M059J (cell line): Measurements from ENCODE around the gene NHSL1.

GRCh38 chr6:137357618-137358059 is 136.6 kb downstream of the OLIG3 start:
- RAMPAGE, long total RNA: no peak

GRCh38 chr6:137717201-137718063 is 149.6 kb upstream of the TNFAIP3 start:
- RAMPAGE, long total RNA: no peak

DNA sequence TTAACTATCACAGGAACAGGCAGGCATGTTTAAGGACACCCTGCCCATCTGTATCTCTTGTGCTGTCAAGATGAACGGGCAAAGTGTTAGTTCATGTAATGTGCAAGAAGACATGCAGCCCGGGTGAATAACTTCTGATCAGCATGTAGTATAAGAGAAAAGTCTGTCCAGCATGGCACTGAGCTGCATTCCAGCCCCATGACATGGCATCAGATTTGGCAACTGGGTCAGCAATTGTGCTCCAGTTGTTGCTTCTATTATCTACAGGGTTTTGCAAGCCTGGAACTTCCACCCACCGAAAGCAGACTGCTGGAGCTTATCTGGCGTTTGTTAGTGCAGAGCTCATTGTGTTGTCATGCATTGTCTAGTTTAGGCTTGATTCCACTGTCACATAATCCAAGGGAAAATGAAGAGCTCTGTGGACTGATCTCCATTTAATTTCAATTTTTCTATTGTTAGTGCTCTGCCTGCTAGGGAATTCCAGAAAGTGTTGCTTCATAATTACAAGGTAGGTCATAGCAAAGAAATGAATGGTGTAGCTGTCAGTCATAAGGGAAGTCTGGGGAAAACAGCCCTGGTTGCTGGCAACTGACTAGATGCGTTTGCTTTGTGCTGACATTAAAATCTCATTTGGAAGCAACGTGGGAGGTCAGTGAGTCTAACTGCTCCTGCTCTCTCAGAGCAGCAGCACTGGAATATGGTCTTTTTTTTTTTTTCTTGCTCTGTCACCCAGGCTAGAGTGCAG is 138.2 kb upstream of the TNFAIP3 start:
- RAMPAGE, long total RNA: no peak

GRCh38 chr6:137772979-137773332 is 94.1 kb upstream of the TNFAIP3 start:
- RAMPAGE, long total RNA: no peak

- RAMPAGE, long total RNA: no peak
Measured at GRCh38 chr6:137811162-137811780, 55.8 kb upstream of the TNFAIP3 start.

DNA sequence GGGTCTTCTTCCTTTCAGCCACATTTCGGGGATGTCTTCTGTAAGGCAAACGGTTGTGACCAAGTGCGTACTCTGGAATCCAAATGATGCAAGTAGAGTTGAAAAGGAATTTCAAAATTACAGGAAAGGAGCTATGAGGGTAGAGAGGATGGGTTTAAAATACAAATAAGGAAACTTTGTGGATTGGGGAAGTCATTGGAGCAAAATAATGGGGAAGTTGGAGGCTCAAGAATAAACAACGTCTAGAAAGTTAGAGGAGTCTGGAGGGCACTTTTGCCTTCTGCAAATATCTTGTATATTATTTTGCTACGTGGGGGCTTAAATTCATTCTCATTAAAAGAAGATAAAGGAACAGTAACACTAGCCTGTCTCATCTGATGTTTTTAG is 55.2 kb upstream of the TNFAIP3 start:
- RAMPAGE, long total RNA: no peak

GRCh38 chr6:137819538-137820230 is 47.4 kb upstream of the TNFAIP3 start:
- RAMPAGE, long total RNA: no peak

DNA sequence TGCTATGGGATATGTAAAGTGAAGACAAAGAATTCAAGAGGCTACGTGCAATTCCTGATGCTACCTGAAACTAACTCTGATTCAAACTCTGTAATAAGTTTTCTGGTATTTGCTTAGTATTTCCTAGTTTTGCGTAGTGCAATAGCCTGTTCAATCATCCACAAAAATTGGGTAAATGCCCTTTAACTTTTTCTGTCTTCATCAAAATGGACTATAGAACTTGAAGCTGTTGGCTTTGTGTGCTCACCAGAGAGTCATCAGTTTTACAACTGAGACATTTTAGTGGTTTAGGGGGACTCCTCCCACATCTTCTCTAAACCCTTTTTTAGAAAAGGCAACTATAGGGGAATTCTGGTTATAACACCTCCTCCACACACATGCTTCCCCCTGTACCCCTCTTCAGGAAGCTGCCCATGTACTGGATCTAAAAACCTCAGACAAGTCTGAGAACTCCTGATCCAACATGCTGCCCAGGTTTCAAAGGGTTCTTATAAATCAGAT is 73.1 kb downstream of the TNFAIP3 start:
- RAMPAGE, long total RNA: no peak

GRCh38 chr6:137957480-137957743 is 90.4 kb downstream of the TNFAIP3 start:
- RAMPAGE, long total RNA: no peak

GRCh38 chr6:138404617-138405377 is 774 bp downstream of the HEBP2 start:
- RAMPAGE, long total RNA: no peak

DNA sequence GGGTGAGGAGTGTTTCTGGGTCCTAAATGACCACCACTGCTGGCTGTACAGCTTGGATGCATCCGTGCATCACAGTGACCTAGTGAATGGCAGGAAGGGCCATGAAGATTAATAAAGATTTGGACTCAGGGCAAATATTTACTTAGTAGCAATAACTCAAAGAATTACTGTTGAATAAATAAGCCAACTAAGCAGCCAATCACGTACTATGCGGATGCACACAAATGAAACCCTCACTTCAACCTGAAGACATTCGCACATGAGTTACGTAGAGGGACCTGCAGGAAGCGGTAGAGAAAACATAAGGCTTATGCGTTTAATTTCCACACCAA is 30.3 kb downstream of the NHSL1 start:
- RAMPAGE, long total RNA: no peak

- RAMPAGE, long total RNA: no peak
Measured at GRCh38 chr6:138499180-138499806, at the start of gene NHSL1. Gene NHSL1 (minus strand): TSS chr6:138499494.

DNA sequence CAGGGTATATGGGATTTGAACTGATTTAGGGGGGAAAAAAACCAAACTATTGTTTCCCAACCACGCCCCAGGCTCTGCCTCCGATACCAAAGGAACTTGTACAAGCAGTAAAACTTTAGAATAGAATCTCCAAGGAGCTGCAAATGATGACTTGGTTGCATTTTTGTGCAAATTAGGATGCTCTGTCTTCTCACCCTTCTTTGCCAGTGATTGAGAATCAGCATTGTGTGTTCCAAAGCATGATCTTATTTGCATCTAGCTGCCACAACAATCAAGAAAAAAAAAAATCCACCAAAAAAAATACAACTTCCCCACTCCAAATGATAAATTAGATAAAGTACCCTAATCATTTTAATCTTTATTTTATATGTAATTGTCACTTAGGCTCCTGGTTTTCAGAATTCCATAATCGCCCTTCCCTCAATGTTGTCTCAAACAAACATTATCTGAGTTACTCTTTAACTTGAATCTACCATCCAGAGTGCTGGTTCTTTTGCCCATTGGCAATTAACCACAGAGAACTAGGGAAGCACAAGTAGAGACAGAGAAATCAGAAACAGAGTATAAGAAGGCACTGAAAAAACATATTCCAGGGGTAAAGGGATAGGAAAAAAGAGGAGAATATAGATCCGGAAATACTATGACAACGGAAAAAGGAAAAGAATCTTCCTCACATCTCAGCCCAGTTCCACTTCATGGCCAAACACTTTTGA is 669 bp upstream of the NHSL1 start:
- RAMPAGE, long total RNA: no peak

DNA sequence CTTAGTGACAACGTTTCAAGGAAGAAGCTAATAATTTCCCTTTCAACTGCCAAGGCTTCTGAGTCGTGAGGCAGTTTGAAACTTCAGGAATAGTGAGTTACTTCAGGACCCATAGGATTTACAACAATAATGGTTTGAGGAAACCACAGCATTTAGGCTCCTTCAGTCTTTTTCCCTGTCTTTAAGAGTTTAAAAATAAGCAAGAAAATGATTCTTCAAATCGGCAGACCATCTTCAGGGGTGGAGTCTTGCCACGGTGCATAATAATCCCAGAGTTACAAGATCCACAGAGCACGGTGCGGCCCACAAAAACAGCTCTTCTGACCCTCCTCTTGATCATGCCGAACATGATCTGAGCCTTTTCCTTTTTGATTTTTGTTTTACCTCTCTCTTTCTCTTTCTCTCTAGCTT is 55.5 kb upstream of the NHSL1 start:
- RAMPAGE, long total RNA: no peak

- RAMPAGE, long total RNA: no peak
Measured at GRCh38 chr6:138592802-138593760, 93.8 kb upstream of the NHSL1 start.

- RAMPAGE, long total RNA: no peak
Measured at GRCh38 chr6:138963145-138963729, 24.8 kb downstream of the REPS1 start.

GRCh38 chr6:138972067-138972591 is 15.9 kb downstream of the REPS1 start:
- RAMPAGE, long total RNA: no peak

DNA sequence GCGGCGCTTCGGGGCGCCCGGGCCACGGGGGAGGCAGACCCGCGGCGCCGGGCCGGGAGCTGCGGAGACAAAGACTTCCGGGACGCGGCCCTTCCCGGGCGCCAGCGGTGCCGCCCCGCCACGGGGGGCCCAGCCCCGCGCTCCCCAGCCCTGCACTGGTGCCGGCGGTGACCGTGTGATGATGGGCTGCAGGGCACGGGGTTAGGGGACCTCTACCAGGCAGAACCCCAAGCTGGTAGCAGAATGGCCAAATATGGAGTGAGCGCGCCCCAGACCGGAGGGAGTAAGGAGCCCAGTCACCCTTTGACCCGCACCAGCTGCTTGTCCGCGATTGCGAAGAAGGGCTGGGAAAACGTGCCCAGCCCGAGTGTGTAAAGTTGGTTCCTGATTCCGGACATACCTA is 886 bp downstream of the ABRACL start:
- RAMPAGE, long total RNA: no peak

GRCh38 chr6:139157638-139158122 is 22.8 kb downstream of the HECA start:
- RAMPAGE, long total RNA: no peak

- RAMPAGE, long total RNA: no peak
Measured at GRCh38 chr6:139372357-139372635, 2.2 kb downstream of the CITED2 start.